Bronchial epithelial cell (primary cell): ENCODE measurements around the genes CPA3 and CP.

- RRBS, 2 experiments = no CpG with 5 or more reads among the region's 12 CpGs
These were observed 875 bp downstream of the PLSCR1 start for GRCh38 chr3:146543363-146544100.

DNA sequence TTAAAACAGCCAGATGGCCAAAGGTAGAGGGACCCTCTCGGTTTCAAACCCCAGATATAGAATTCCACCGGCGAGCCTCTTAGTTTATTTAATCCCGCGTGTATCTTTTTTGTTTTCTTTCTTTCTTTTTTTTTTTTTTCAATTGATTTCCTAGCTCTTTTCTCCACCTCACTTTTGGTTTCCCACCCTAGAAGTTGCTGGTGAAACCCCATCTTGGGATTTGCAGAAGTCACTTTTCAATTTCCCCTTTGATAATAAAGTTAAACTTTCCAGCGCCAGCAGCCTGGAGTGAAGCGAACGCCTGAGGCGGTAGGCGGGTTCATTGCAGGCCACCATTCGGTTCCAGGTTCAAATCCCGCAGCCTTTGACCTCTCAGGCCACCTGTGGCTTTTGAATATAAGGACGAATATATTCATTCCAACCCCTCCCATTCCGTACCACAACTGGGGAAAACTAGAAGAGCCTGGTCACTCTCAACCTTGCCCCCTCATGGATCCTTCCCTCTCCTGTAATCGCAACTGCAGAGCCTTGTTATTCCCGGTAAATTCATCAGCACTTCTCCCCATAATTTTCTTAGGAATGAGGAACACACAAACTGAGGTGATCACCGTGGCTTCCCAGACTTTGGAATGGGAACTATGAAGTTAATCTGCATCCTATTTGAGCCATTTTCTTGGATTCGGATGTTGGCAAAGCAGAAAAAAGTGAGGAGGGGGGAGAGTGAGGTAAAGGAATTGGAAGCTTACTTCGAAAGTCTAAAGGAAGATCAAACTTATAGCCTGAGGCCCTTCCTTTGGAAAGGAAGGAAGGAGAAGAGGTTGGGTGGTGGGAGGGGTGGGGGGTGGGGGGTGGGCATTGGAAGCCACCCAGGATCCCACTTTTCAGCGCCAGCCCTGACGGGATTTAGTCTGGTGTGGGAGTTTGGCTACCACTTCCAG lies 35.2 kb downstream of the ZIC4 start:
- RRBS, 2 experiments = no CpG with 5 or more reads among the region's 21 CpGs

- RRBS, 2 experiments = no CpG with 5 or more reads among the region's 20 CpGs
These were observed 17.7 kb downstream of the ZIC4 start for GRCh38 chr3:147388598-147389072.

DNA sequence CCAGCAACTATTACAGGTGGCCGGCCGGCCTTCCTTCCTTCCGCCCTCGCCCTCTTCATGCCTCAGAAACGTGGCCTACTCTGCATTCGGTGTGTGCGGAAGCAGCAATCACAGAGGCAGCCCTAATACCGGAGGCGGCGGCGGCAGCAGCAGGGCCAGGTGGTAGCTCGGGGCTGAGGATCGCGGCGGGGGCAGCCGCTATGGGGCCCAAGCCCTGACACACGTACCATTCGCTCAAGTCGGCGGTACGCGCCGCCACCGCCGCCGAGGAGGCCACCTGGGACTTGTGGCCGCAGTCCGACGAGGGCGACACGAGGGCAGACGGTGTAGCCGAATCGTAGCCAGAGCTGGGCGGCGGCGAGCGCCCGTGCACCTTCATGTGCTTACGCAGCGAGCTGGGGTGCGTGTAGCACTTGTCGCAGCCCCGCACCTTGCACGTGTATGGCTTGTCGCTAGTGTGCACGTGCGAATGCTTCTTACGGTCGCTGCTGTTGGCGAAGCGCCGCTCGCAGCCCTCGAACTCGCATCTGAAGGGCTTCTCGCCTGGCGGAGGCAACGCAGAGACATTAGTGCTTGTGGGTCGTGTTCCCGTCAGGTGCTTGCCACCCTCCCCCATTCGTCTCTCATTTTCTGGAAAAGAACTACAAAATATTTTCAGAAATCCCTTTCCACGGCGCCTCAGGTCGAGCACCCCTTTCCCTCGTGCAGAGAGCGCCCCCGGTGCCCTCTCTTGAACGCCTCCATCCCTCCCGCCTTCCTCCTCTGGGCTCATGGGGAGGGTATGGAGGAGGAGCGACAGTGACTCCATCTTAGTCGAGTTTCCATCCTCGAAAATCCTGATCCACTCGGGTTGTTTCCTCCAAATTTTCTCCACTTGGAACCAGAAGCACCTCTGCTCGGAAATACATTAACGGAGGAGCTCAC lies 15.4 kb downstream of the ZIC4 start:
- RRBS, 2 experiments = 21 to 25% methylated on average over 2 of the region's 76 CpGs

DNA sequence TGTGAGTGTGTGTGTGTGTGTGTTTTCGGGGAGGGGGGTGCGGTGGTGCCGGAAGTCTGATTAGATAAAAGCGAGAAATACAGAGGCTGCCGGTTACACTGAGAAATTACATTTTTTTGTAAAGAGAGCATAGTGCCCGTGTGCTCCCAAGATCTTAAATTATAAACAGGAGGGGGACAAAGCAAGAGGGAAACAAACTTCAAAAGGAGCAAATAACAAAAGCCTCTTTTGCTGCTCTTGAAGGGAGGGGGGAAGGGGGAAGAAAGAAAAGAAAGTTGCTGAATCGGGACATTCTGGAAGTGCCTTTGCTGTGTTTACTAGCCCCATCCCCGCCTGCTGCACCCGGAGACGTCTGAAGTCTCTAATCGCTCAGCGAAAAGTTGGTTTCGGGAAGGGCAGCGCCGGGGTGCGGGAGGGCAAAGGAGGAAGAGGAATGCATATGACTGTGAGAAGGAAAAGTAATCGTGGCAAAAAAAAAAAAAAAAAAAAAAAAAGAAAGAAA lies 547 bp upstream of the ZIC1 start:
- RRBS, 2 experiments = 28 to 41% methylated on average over 7 of the region's 17 CpGs

GRCh38 chr3:147423213-147423538 lies 14.0 kb downstream of the ZIC1 start:
- RRBS, 2 experiments = no CpG with 5 or more reads among the region's 20 CpGs

DNA sequence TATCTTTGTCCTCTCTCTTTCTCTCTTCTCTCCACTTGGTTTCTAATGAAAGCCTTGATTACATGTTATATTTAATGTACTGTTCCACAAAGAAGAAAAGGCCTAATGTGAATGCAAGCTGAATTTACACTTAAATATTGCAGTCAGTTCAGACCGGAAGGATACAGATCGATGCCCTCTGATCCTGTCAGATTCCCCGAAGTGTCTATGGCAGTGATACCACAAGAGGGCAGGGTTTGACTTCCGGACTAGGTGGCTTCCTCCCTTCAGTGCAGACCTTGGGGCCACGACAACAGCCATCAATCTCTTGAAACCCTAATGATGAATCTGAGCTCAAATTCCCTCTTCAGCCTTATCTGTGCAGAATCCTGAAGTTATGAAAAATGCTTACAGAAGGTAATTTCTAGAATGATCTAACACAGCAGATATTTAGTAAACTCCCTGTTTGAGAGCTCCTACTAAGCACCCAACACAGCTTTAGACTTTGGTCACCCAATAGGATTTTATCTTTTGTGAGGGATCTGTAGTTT lies 29.6 kb downstream of the AGTR1 start:
- RRBS, 2 experiments = 43 to 49% methylated on average over 3 of the region's 5 CpGs

DNA sequence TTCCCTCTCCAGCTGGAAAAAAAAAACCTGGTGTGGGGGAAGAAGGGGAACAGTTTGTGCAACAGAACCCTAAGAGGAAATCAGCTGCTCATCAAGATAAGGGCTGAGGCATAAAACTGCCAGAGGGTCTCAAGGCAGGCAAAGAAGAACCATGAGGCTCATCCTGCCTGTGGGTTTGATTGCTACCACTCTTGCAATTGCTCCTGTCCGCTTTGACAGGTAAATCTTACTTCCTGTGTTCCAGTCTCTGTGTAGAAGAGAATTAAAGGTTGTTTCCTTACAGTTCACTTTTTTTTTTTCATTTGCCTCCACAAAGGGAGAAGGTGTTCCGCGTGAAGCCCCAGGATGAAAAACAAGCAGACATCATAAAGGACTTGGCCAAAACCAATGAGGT lies at the start of gene CPA3:
TSS of gene CPA3 (plus strand) at position 140 of the 394 bp plus-strand sequence.
- RRBS, 2 experiments = no CpG with 5 or more reads among the region's 3 CpGs

- RRBS, 2 experiments = no CpG with 5 or more reads among the region's 4 CpGs
These were observed 15.7 kb upstream of the GYG1 start for GRCh38 chr3:148975741-148976015.

- RRBS, 2 experiments = 86 to 88% methylated on average over 2 of the region's 5 CpGs
These were observed 20.4 kb downstream of the GYG1 start for GRCh38 chr3:149011649-149012176.

GRCh38 chr3:149221637-149222285 lies at the start of gene CP:
CP (minus strand) TSS chr3:149221829.
- RRBS, 2 experiments = no CpG with 5 or more reads among the region's 6 CpGs

DNA sequence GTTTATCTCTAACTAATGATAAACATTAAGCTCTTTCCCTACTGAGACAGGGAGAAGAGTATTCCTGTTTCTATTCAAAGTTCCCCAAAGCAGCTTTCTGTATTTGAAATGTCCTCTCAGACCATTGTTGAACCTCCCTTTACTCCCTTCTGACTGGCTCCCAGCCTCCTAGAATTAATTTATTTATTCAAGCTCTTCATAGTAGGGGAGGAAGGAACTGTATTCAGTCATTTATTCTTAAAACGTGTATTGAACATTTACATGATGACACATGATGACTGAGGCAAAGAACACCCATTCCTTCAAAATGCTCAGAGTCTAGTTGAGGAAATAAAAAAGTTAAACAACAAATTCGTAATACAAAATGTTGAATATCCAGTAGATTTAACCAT lies 7.2 kb upstream of the TM4SF18 start:
- RRBS, 2 experiments = no CpG with 5 or more reads among the region's 2 CpGs

GRCh38 chr3:149476279-149476834 lies 1.9 kb downstream of the TM4SF4 start:
- RRBS, 2 experiments = no CpG with 5 or more reads among the region's 4 CpGs

DNA sequence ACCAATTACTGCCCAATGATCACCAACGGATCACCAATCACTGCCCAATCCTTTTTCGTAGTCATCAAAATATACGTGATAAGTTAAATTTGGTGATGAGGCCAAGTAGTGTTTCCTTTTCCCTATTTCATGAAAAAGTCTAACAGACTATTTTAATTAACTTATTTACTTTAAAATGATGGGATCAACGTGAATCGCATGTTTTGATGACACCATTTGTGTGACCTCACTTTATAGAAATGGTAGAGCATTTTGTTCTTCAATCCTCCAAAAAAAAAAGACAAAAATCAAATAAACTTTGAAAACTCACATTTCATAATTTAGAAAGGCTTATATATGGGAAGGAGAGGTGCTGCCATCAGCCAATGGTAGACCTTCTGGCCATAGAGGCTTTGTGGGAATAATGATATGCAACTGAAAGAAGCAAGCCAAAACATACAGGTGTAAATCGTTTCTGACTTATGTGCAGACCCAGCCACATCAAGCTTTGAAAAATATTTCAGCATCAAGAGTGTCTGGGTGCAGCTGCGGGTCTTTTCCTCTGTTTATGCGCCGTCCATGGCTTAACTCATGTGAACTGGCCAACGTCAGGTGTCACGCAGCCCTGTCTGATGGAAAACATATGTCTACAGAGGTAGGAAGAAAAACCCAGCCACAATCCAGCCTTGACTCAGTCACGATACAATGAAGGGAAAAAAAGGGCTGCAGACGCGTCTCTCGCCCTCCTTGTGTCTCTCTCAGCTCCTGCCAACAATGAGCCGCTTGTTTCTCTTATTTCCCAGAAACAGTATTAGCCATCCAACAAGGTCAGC lies 79.0 kb downstream of the TM4SF4 start:
- RRBS, 2 experiments = no CpG with 5 or more reads among the region's 16 CpGs

DNA sequence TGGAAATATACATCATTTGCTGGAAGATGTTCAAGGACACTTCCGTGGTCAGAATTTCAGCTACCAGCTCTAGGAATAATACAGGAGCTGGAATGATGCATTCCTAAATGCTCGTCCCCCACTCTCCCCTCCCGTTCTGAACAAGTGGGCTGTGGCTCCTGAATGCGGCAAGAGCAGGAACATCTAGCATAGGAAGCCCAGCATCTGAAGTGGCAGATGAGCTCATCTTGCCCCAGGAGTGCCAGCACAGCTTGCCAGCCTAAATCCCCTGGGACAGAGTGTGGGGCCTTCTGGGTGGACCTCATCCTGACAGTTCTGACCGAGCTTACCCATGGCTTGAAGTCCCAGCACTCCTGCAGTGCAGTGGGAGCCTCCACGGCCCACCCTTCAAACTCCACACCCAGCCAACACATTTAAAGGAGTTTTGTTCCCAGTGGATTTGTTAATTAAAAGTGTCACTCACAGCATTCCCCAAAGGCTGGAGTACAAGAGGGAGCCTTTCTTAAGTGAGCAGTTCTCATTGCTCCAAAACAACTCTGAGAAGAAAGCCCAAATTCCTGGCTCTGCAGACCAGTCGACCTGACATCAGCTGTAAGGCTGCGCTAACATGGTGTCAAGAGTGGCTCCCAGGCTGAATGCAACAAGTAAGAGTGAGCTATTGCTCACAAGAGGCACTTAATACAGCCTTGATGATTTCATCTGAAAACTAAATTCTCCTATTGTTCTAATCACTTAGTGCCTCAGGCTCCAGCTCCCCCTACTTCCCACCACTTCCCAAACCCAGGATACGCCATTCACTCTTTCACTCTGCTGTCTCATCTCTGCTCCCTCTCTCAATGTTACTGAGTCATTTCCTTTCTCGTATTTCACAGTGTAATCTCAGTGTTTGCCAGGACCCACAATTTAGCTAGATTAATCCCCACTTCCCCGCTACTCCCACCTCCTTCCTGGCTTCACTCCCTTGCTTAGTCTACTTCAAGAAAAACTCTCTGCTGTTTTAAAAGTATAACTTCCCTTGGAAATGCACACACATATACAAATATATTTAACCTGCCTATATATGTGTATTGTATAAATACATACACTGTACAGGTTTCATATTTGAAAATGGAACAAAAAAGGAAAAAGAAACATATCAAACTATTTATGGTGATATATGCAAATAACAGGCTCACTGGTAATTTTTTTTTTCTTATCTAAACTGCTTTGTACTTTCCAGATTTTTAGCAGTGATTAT lies 81.8 kb downstream of the WWTR1 start:
- RRBS, 2 experiments = no CpG with 5 or more reads among the region's 11 CpGs

DNA sequence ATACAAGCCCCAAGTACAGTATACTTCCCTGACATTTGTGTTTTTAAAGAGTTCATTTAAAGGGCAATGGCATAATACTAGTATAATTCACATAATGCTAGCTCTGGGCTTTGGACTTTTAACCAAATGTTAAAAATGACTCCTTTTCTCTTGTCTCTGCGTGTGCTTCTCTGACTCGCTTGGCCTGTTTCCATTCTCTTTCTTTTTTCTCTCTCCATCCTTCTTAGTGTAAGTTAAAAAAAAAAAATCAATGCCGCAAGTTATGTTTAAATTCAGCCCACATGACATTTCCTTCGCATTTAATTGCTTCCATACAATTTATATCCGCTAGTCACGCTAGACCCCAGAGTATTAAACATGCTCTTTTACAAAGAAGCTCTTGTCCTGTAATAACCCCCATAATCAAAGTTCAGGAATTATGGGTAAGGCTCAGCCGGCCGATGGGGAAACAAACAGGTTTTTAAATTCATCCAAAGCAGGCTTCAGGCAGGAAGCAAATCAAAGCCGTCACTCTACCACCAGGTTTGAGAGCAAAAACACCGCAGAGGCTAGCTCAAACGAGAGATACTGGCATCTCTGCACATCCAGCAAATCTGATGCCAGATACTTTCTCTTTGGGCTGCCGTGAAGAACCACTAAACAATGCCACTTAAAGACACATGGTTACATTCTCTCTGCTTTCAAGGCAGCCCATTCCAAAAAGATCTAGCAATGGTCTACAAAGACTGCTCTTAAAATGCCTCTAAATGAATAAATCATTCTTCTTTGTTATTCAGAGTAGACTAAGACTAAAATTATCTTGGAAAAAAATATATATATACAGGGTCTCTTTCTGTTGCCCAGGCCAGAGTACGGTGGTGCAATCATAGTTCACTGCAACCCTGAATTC lies 19.2 kb downstream of the WWTR1 start:
- RRBS, 2 experiments = no CpG with 5 or more reads among the region's 13 CpGs

DNA sequence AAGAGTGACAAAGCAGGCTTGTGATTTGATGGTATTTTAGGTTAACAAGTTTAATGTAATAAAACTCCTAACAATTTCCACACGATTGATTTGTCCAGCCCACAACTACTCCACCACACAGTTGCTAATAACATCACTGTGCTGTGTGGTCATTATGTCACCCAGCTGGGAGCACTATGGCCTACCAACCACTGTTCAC lies 1.7 kb downstream of the WWTR1 start:
- RRBS, 2 experiments = no CpG with 5 or more reads among the region's 1 CpG

GRCh38 chr3:149658237-149658736 lies 462 bp upstream of the WWTR1 start:
- RRBS, 2 experiments = 1% methylated on average over 10 to 15 of the region's 35 CpGs

- RRBS, 2 experiments = 0 to 2% methylated on average over 2 of the region's 31 CpGs
These were observed 591 bp downstream of the RNF13 start for GRCh38 chr3:149813319-149814293.